Measurements from ENCODE around the genes ACAA2 and ME2.

DNA sequence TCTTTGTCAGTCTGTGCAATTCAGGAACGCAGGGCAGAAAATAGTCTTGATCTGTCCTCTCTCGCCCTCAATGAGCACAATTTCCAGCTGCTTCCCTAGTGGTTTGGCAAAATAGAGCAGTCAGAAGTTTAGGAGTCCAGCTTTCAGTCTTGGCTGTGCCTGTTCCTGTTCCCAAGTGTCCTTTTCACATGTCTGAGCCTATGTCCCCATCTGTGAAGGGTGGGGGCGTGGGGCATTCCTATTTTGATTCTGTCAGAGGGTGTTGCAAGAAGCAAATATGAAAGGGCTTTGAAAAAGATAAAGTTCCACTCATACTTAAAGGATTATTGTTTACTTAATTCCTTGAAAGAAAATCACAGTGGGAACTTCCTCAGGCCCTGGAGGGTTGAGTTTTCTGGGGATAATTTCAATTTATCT is 83.7 kb downstream of the ACAA2 start:
- PRO-cap = no peak
- RAMPAGE, long total RNA, 4 experiments = no peak in any of the 4 experiments

DNA sequence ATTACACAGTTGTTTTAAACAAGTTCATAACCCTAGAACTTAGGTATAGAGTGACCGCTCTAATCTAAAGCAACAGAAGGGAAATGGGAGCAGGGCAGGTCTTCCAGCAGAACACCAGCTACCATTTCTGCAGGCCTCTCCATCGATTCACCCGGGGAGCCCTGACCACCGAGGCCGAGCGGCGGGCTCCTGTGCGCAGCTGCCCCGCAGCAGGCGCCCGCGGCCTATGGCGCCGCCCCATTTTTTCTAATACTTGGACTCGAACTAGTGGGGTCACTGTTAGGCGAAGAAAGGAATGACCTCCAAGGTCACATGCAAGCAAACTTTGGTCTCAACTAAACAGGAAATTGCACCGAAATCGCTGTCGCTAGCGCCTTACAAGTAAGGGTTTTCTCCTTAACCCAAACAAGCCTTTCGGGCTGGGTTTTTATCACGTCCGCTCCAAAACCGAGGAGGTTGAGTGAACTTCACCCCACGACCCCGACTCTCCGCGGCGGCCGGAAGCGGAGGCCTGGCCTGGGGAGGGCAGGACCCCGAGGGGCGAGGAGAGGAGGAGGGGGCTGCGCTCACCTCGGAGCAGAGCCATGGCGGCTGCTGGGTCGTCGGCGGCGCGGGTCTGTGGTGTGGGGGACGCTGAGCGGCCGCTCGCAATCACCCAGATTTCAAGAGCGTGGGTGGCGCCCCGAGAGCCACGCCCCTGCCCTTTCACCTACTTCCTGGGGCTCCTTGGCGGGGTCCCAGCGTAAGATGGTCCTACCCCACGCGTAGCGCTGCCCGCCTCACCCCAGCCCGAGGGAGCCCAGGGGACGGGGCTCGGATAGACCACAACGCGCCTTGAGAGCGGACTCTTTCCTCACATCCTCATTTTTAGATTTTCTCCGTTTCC is at the start of gene ACAA2:
Gene ACAA2 (minus strand): TSS at position 635 of the 886 bp plus-strand sequence.
- PRO-cap = bidirectional peak, plus-strand start at position 792 of the sequence, minus-strand start at position 635 of the sequence
- RAMPAGE, long total RNA, 4 experiments = start-site peak on the minus strand in 4 of 4 experiments, centred at positions 629 to 652 of the sequence, 160 to 2,486 reads per replicate

DNA sequence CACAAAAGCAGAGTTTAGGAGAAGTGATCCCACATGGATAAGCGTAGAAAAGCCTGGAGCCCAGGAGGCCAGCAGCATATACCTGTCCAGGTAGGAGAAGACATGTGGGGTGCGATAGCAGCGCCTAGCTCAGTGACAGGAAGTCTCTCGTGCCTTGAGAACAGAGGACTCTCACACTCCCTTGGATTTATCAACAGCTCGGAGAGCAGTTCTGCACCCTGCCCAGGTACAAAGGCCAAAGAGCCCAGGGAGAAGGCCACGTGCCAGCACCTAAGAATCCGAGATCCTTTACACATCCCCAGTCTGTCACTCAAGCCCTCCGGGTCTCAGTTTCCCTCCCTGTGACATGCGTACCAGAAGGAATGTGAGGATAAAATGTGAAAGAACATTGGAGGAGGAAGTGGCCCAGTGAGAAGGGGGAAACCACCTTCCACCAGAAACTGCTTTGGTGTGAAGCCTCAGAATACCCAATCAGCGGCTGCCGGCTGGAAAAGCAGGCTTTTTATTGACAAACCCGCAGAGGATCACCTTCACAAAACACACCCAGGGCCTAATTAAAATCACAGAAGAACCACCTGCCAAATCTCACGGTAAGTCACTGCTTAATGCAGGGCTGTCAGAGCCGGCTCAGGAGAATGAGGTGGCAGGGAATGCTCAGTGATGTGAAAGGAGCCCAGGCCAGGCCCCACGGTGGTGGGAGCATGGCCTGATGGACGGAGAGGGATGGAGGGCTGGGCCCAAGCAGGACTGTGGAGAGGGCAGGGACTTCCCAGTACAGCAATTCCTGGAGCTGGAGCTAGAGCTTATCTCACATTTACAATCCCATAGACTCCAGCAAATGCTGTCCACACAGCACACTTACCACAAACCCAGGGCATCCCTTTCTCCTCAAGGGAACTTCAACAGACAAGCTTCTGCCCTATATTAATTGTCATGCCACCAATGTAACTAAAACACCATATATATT is 66.2 kb downstream of the MYO5B start:
- PRO-cap = bidirectional peak, plus-strand start at position 238 of the sequence, minus-strand start at position 162 of the sequence; unidirectional peak, plus-strand start at position 633 of the sequence
- RAMPAGE, long total RNA, 4 experiments = no peak in any of the 4 experiments

DNA sequence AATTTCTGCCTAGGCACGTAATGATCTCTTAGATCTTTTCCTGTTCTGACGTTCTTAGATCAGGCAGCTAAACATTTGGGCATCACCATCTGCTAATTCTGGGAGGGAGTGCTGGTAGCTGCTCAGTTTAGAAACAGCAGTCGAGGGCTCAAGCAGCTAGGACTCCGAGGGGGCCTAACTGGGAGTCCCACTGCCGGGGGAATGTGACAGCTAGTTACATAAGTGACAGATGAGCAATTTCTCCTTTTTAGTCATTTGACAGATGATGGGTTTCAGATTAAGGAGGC is 92.8 kb downstream of the MRO start:
- PRO-cap = no peak
- RAMPAGE, long total RNA, 4 experiments = no peak in any of the 4 experiments

- PRO-cap = bidirectional peak, plus-strand start at chr18:50878575, minus-strand start at chr18:50878584; unidirectional peak, plus-strand start at chr18:50878575; unidirectional peak, plus-strand start at chr18:50878615; bidirectional peak, plus-strand start at chr18:50878939, minus-strand start at chr18:50878872; bidirectional peak, plus-strand start at chr18:50879205, minus-strand start at chr18:50879139
- RAMPAGE, long total RNA, 4 experiments = start-site peak on the plus strand in 2 of 4 experiments, at chr18:50879139-50879185 at its widest, 37 to 64 reads per replicate; start-site peak on the minus strand in 1 of 4 experiments, at chr18:50878956-50879013 at its widest, 6 reads per replicate
Measured at GRCh38 chr18:50878317-50879269, at the start of gene ME2. Gene ME2 (plus strand): TSS chr18:50879118.

DNA sequence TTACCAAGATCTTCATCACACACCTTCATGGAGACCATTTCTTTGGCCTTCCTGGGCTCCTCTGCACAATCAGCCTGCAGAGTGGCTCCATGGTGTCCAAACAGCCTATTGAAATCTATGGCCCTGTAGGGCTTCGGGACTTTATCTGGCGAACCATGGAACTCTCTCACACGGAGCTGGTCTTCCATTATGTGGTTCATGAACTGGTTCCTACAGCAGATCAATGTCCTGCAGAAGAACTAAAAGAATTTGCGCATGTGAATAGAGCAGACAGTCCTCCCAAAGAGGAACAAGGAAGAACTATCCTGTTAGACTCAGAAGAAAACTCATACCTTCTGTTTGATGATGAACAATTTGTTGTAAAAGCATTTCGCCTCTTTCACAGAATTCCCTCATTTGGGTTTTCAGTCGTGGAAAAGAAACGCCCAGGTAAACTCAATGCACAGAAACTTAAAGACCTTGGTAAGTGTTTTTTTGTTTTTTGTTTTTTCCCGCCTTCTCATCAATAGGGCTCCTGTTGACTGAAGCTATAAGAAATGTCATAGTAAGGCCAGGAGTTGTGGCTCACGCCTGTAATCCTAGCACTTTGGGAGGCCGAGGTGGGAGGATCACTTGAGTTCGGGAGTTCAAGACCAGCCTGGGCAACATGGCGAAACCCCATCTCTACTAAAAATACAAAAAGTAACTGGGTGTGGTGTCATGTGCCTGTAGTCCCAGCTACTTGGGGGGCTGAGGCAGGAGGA is 16.4 kb downstream of the ELAC1 start:
- PRO-cap = no peak
- RAMPAGE, long total RNA, 4 experiments = no peak in any of the 4 experiments

GRCh38 chr18:51083078-51083777 is 53.2 kb downstream of the SMAD4 start:
- PRO-cap = no peak
- RAMPAGE, long total RNA, 4 experiments = no peak in any of the 4 experiments

GRCh38 chr18:51084404-51084812 is 54.4 kb downstream of the SMAD4 start:
- PRO-cap = no peak
- RAMPAGE, long total RNA, 4 experiments = no peak in any of the 4 experiments

- PRO-cap = bidirectional peak, plus-strand start at chr18:51153766, minus-strand start at chr18:51153684; bidirectional peak, plus-strand start at chr18:51154208, minus-strand start at chr18:51153990
- RAMPAGE, long total RNA, 4 experiments = no peak in any of the 4 experiments
Measured at GRCh38 chr18:51153574-51154658, 43.6 kb downstream of the MEX3C start.

DNA sequence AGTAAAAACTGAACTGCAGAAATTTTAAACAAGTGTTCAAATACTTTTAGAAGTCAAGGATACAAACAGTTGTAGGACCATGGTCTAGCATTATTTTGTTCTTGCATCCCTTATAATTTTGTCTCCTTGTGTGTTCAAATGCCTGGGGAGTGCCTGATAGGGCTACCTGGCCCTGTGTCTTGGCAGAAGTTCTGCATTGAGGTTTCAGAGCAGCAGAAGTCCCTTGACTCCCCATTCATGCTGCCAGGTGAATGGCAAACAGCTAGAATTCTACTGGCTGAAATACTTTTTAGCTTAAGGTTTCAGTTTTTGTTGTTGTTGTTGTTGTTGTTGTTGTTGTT is 379.4 kb upstream of the MEX3C start:
- PRO-cap = no peak
- RAMPAGE, long total RNA, 4 experiments = no peak in any of the 4 experiments

GRCh38 chr18:54388149-54388722 is 30.5 kb downstream of the C18orf54 start:
- PRO-cap = no peak
- RAMPAGE, long total RNA, 4 experiments = no peak in any of the 4 experiments

DNA sequence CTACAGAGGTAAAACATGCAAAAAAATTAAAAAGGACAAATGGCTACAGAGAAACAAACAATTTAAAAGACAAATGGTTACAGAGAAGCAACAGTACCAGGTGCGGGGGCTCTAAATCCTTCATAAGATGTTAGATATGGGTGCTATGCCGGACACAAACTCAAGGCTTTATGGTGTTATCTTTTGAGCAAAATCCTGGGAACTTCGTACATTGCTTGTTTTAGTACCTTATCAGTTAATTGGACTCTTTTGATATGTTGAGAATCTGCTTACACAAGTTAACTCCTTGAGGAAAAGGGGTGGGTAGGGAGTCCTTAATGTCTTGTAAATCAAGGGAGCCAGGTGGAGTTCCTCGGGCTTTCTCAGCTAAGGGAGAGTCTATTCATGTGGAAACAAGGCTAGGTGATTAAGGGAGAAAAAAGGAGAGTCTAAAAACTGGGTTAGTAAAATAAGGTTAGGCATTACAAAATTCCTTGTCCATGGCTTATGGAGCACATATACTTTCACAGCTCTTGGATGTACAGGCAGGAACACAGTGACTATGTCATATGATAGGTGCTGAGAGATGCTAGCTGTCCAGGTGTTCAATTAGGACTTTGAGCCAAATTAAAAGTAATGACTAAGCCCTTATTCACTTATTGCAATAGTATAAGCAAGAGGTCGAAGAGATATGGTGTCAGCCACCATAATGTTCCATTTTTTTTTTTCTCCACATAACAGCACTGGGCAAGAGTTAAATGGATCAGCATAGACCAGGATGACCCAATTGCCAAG is 59.6 kb upstream of the DYNAP start:
- PRO-cap = unidirectional peak, minus-strand start at position 537 of the sequence
- RAMPAGE, long total RNA, 4 experiments = no peak in any of the 4 experiments

DNA sequence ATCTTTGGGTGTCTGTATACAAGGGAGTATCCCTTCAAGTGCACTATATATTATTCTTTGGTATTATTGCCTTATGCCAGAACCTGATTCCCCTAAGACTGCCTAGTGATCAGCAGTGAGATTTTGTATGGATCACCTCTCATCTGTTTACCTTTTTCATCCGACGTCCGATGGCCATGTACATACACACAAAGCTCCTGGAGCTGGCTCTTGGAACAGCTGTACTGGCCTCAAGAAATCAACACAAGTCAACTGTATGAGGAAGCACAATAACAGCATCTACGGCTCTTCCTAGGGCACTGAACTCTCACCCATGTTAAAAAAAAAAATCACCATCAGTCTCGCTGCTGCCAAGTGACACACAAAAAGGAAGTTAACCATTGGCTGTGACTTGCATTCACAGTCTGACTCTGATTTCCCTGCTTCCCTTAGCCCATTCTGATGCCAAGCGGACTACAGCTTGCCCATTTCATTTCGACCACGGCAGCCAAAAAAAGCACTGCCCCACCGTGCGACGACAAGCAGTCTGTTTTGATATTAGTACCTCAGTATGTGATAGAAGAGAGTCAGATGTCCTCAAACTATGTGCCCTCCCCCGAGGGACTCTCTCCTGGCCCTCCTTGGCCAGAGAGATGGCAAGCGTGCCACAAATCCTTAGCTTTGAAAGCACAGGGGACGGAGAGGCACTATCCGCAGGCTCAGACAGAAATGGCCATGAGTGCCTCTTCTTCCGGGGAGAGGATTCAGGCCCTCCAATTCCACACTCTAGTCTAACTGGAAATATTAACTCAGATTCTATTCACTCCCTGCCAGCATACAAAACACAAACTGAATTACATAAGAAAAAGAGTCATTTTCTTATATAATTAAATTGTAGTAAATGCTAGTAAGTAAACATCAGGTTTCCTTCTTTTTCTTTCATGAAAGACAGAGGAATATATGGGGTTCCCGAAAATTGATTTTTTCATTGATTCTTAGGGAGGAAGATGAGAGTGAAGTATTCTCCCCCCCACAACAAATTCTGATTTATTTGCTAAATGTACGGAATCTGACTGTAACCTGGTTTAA is 250.0 kb downstream of the TCF4 start:
- PRO-cap = bidirectional peak, plus-strand start at position 436 of the sequence, minus-strand start at position 245 of the sequence
- RAMPAGE, long total RNA, 4 experiments = no peak in any of the 4 experiments

GRCh38 chr18:55502159-55502717 is 85.8 kb downstream of the TCF4 start:
- PRO-cap = no peak
- RAMPAGE, long total RNA, 4 experiments = no peak in any of the 4 experiments

DNA sequence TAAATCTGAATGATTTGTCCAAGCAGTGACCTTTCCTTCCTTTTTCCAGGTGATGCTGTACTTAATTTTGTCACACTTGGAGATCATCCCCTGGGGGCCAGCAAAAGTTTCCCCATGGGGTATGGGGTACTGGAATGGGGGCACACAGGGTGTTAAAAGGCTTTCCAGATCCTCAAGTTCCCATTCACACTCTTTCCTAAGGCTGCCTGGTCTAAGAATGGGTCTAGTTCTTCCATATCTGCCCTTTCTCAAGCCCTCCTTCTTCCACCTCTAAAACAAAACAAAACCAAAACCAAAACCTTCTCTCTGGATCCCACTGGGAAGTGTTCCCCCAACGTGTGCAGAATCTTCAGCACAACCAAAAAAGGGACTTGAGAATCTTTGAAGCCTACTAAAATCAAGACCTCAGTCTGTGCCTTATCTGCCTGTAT is 207.1 kb upstream of the TCF4 start:
- PRO-cap = no peak
- RAMPAGE, long total RNA, 4 experiments = no peak in any of the 4 experiments

DNA sequence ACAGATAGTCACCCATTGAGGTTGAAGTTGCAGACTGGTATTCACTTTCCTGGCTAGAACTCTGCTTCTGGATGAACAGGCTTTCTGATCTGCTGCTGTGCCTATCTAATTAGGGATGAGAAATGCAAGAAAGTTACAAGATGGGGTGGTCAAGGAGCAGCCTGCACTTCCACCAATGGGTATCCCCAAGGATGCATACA is 480.2 kb upstream of the TCF4 start:
- PRO-cap = no peak
- RAMPAGE, long total RNA, 4 experiments = no peak in any of the 4 experiments

- PRO-cap = no peak
- RAMPAGE, long total RNA, 4 experiments = no peak in any of the 4 experiments
Measured at GRCh38 chr18:56445215-56445806, 193.1 kb downstream of the TXNL1 start.

GRCh38 chr18:56508734-56509213 is 129.6 kb downstream of the TXNL1 start:
- PRO-cap = no peak
- RAMPAGE, long total RNA, 4 experiments = no peak in any of the 4 experiments

DNA sequence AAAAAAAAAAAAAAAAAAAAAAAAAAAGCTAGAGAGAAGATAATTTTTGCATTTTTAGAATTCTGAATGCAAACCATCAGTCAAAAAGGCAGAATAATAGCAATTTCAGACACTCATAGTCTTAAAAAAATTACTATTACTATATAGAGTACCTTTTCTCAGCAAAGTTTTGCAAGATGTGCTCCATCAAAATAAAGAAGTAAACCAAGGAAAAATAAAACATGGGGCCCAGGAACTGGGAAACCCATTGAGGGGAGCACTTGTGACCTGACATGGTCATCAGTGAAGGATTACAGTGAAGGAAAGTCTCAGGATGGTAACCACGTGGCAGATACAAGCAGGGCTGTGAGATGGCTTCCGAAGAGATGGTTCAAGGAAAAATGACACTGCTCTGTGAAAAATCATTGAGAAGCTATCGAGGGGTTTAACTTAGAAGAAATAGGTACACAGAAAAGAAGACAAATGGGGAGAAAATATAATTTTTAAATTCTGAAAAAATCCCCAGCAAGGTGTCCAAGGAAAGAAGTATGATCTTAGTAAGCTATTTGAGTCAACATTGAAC is 121.0 kb downstream of the WDR7 start:
- PRO-cap = no peak
- RAMPAGE, long total RNA, 4 experiments = start-site peak on the plus strand in 1 of 4 experiments, centred at position 305 of the sequence, 6 reads per replicate

DNA sequence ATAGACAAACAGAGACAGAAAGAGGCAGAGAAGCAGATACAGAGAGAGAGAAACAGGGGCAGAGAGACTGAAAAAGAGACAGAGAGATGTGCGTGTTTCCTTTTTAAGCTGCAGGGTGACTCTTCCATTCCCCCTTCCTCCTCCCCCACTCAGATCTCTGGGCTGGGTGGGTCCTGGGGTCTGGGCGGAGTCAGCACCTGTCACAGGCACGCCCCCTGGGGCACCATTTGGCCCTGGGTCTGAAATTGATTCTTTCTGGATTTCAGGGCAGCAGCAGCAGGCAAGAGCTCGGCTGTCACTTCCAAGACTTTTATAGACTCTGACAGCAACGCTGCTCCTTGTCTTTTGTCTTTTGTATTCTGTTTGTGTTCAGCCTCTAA is 3.8 kb downstream of the BOD1L2 start:
- PRO-cap = no peak
- RAMPAGE, long total RNA, 4 experiments = no peak in any of the 4 experiments